Parietal lobe (tissue), 2 donors: Measurements from ENCODE around the genes RHBDD3, ASCC2 and LIF.

DNA sequence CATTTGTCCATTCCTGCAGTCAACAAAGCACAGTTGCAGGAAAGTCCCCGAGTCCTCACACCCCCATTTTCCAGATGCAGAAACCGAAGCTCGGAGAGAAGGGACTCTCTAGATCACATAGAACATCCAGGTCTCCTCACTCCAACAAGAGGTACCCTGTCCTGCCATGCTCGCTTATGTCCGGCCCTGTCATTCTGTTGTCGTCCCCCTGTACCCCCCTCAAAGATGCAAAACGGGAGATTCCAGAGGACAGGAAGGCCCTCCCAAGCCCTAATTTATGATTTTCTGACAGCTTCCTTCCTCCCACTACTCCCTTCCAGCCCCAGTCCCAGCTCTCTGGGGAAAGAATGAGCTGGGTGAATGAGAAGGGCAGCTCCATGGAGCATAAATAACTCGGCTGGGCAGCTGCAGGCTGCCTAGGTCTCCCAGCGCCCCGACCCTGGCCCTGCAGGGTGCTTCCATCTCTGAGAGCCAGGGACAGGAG is 4.0 kb upstream of the EMID1 start:
- RAMPAGE, long total RNA = no peak

GRCh38 chr22:29267521-29268373 is at the start of gene RHBDD3:
TSS of gene RHBDD3 (minus strand) at chr22:29267981.
- RAMPAGE, long total RNA = start-site peak on the plus strand at chr22:29268281-29268331, 2,313 and 2,116 reads in 2 replicates

DNA sequence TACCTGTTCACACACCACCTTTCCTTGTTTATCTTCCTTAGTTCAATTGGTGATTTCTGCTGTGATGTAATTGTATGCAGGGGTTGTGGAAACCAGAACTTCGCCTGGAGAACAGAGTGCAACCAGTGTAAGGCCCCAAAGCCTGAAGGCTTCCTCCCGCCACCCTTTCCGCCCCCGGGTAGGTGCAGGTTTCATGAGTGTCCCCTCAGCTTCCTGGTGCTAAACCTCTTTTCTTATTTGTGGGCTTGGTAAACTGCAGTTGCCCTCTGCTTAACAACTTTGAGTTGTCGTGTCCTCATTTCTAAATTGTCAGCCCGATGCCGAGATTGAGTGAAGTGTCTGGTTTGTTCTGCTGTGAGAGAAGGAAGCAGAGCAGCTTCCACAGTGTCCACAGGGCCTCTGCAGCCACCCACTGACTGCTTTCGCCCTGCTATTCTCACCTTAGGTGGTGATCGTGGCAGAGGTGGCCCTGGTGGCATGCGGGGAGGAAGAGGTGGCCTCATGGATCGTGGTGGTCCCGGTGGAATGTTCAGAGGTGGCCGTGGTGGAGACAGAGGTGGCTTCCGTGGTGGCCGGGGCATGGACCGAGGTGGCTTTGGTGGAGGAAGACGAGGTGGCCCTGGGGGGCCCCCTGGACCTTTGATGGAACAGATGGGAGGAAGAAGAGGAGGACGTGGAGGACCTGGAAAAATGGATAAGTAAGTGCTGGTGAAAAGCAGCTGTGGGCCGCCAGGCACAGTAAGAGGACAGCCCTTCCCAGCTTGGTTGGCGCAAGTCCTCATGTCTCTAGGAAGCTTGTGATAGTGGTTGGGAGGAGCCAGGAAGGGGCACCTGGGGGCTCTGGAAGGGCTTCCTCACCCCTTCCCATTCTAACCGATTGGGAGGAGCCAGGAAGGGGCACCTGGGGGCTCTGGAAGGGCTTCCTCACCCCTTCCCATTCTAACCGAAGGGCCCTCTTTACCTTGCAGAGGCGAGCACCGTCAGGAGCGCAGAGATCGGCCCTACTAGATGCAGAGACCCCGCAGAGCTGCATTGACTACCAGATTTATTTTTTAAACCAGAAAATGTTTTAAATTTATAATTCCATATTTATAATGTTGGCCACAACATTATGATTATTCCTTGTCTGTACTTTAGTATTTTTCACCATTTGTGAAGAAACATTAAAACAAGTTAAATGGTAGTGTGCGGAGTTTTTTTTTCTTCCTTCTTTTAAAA is 6.9 kb upstream of the GAS2L1 start:
- RAMPAGE, long total RNA = no peak

DNA sequence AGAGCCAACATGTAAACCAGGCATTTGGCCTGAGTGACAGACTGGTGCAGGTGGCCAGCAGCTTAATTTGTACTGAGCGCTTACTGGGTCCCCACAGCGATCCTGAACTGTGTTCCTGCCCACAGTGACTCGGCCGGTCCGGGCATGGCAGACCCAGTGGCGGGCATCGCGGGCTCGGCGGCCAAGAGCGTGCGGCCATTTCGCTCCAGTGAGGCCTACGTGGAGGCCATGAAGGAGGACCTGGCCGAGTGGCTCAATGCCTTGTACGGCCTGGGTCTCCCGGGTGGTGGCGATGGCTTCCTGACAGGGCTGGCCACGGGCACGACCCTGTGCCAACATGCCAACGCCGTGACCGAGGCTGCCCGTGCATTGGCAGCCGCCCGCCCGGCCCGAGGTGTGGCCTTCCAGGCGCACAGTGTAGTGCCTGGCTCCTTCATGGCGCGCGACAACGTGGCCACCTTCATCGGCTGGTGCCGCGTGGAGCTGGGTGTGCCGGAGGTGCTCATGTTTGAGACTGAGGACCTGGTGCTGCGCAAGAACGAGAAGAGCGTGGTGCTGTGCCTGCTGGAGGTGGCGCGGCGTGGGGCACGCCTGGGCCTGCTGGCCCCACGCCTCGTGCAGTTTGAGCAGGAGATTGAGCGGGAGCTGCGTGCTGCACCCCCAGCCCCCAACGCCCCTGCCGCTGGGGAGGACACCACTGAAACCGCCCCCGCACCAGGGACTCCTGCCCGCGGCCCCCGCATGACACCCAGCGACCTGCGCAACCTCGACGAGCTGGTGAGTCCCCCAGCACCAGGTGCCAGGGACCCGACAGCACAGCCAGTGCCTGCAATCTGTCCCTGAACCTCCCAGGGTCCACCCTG is 1.7 kb downstream of the GAS2L1 start:
- RAMPAGE, long total RNA = no peak

DNA sequence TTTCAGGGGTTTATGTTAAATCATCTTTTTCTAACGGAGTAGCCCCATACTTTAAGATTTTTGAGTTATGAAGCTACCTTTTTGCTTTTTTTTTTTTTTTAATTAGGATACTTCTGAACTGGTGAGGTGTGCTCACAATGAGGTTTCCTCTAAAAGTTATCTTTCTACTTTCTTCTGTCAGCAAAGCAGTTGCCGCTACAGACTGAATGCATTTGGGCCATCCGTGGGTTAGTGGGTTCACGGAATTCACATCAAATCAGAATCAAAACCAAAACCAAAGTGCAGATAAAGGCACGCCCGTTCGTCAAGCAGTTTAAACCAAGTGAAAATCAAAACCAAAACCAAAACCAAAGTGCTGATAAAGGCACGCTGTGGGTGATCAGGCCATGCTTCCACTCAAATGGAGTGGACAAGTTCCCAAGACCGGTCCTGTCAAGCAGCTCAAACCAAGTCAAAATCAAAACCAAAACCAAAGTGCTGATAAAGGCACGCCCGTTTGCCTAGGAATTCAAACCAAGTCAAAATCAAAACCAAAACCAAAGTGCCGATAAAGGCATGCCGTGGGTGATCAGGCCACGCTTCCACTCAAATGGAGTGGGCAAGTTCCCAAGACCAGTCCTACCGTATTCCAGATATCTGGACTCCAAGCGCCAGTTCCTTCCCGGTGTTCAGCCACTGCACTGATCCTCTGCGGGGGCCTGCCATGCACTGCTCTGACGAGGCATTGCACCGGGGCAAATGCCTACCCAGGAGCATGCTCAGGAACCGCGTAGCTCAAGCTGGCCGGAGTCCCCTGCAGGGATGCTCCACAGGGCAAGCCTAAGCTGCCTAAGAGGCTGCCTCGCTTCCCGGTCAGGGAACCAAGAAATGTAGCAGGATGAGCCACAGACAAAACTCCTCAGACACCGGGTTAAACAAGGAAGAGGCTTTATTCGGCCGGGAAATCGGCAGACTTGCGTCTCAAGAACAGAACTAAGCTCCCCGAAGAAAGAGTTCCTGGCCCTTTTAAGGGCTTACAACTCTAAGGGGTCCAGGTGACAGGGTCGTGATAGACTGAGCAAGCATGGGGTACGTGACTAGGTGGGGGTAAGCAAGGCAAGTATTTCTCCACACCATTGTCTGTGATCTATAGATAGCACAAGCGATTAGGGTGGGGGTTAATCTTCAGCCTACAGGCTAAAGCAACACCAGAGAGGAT is 26.8 kb upstream of the AP1B1 start:
- RAMPAGE, long total RNA = no peak

- RAMPAGE, long total RNA = no peak
Observed at GRCh38 chr22:29603013-29603450, 401 bp upstream of the NF2 start.

DNA sequence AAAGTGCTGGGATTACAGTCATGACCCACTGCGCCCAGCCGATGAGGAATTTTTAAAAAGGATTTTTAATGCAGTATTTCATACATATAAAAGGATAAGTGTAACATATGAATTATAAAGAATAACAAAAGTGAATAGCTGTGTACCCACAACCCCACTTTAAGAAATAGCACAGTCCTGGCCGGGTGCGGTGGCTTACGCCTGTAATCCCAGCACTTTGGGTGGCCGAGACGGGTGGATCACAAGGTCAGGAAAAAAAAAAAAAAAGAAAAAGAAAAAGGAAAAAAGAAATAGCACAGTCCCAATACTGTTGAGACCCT is 54.3 kb upstream of the CABP7 start:
- RAMPAGE, long total RNA = no peak

DNA sequence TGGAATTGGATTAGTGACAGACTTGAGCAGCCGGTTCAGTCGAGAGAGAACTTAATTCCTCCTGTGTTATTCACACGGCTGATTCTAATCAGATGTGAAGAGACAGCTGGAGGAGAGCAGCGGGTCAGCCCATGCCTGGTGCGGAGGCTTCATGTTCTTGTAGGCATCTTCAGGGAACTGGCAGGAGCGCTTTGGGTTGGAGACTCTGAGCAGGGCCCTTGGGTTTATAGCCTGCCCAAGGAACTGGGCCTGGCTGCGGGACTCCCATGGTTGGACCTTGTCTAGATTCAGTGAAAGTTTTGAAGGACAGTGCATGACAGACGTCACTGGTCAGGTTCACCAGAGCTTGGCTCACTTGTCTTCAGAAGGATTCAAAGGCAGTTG is 29.2 kb upstream of the CABP7 start:
- RAMPAGE, long total RNA = no peak

DNA sequence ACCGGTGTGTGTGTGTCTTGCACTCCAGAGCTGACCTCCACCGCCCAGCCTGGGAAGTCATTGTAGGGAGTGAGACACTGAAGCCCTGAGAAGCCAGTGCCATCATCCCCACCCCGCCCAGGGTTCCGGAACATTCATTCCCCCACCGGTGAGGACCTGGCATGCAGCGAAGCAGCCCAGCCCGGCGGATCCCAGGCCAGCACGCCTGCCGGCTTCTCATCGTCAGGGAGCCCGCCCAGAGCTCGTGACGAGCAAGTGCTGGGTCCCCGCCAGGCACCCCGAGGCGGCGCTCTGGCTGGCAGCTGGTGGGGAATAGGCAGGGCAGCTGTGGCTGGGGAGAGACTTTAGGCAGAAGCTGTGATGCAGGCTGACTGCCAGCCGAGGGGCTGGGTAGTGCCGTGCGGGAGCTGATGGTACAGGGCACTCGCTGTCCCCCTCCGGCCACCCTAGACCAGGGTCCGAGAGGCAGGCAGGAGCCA is 24.7 kb upstream of the CABP7 start:
- RAMPAGE, long total RNA = no peak

GRCh38 chr22:29821081-29821865 is 16.8 kb downstream of the ASCC2 start:
- RAMPAGE, long total RNA = no peak

DNA sequence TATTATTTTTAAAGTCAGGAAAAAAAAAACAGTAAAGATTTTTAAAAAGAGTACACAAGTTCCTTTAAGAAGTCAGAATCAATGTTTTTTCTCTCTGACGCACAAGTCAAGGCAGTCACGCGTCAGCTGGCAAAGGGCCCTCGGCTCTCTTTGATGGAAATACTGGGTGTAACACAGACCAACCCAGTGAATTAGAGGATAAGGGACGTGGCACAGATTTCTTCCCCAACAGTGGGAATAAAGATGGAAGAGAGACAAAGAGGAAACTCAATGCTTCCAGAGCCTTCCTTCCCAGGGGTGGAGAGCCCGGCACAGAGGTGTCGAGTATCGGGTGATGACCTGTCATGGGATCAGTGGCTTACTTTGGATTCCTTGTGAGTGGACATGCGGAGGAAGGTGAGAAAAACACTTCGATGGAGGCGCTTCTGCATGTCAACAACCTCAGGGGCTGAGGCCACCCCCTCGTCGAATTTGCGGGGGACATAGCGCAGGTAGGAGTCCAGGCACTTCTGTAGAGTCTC is 13.3 kb downstream of the ASCC2 start:
- RAMPAGE, long total RNA = no peak

DNA sequence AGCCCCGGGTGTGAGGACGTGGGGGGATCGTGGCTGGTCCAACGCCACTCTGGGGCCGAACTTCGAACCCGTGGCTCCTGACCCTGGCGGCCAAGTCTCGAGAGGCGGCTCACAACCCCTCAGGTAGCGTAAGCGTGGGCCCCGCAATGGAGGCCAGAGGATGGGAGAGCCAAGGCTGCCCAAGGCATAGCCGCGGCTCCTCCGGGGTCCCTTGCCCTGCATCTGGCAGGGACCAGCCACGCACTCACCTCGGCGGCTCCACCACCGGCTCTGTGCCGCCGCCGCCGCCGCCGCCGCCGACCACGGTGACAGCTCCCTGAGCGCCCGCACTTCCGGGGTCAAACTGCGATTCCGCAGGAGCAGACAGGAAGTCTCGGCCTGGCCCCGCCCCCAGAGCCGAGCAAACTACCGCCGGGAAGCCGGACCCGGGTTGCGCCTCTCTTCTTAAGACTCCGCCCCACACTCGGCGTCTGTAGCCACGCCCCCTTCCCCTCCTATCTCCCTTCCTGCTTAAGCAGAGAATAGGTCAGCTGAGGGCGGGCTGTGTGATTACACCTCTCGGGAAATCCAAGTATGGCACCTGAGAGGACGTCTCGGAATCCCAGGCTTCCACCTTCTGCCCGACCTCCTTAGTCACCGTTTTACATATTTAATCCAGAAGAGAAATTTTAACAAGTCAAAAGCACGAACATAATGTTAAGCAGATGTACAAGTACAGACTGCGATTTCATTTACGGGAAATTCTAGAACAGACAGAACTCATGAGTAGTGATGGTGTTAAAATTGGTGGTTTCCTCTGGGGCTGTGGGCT is at the start of gene ASCC2:
TSS of gene ASCC2 (minus strand) at position 345 of the 811 bp plus-strand sequence.
- RAMPAGE, long total RNA = no peak

DNA sequence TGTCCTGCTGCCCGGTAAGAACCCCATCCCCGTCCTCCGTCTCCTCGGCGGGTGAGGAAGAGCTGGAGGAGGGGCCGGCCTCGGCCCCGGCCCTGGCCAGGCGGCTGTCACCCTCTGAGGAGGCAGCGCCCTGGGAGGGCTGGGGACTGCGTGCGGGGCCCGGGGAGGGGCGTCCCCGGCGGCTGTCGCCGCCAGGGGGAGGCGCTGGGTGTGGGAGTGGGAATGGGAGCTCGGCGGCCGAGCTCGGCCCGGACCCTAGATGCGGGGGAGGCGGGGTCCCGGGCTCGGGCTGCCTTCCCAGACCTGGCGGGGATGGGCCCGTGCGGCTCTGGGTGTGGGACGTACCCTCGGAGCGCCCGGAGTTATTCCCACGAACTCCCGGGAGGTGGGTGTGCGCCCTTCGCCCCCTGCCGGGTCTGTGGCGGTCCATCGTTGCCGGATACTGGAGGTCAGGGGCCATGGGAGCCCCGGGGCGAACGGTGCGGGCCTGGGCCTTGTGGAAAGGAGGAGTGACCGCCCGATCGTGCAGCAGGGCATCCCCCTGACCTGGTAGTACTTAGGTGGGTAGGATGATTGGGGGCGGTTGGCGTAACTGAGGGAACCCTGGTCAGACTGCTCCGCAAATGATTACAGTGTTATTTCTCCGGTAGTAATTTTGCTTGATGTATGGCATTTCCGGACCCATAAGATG is 517 bp downstream of the MTMR3 start:
- RAMPAGE, long total RNA = no peak

DNA sequence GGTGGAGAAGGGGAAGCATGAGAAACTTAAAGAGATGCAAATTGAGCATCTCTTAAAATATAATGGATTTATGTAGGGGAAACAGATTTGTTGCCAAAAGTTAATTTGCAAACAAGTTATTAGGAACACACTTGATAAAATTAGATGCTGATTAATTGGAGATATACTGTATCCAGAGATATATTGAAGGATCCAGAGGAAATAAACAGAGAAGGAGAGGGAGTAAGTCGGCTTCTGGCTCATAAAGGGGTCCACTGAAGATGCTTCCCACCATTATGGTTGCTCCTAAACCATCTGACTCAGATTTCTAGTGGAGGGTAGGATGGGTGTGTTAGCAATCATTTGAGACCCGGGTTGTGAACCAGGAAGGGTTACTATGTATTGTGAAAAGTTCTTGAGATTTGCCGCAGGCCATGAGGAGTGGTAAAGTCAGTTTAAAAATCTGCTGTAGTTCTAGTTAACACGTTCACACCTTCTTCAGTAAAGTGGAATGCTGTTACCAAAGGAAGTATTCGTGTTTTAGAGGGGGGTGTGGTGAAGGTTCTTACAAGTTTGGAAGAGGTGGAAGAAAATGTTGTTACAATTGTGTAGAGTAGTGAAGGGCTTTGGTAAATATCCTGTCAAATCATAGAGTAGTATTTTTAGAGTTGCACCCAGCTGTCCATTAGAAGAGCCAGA is 2.5 kb downstream of the MTMR3 start:
- RAMPAGE, long total RNA = no peak

DNA sequence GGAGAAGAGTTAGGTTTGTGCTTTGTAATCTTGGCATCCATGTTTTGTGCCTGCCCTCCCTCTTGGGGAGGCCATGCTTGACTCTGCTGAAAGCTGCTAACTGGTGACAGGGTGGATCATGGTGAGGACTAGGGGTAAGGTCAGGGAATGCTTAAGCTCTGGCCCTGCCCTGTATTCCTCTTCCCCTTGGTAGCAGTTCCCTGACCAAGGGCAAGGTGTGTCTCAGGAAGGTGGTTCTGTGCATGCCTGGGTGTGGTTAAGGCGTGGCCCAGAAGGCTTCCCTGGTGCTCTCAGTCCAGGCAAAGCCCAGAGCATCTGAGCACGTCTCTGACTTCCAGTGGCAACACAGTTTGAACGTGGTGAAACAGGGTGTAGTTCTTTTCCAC is 53.2 kb upstream of the HORMAD2 start:
- RAMPAGE, long total RNA = no peak

- RAMPAGE, long total RNA = no peak
Observed at GRCh38 chr22:30076979-30077693, 3.1 kb upstream of the HORMAD2 start.

DNA sequence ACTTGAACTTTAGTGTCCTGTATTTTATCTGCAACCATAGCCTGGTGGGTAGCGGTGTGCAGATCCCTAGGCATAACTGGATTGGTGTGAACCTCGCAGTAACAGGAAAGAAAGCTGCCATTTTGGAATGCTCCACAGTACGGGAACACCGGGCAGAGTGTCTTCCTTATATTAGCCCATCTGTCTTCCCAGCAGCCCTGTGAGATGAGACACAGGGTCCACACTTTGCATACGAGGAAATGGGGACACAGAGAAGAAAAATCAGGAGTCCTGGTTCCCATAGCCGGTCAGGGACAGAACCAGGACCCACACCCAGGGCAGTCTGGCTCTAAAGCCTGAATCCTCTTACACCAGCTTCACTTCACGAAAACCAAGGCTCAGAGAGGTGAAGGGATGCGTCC is 15.5 kb downstream of the LIF start:
- RAMPAGE, long total RNA = no peak

GRCh38 chr22:30246322-30246981 is at the start of gene LIF:
TSS of gene LIF (minus strand) at chr22:30246759.
- RAMPAGE, long total RNA = no peak

DNA sequence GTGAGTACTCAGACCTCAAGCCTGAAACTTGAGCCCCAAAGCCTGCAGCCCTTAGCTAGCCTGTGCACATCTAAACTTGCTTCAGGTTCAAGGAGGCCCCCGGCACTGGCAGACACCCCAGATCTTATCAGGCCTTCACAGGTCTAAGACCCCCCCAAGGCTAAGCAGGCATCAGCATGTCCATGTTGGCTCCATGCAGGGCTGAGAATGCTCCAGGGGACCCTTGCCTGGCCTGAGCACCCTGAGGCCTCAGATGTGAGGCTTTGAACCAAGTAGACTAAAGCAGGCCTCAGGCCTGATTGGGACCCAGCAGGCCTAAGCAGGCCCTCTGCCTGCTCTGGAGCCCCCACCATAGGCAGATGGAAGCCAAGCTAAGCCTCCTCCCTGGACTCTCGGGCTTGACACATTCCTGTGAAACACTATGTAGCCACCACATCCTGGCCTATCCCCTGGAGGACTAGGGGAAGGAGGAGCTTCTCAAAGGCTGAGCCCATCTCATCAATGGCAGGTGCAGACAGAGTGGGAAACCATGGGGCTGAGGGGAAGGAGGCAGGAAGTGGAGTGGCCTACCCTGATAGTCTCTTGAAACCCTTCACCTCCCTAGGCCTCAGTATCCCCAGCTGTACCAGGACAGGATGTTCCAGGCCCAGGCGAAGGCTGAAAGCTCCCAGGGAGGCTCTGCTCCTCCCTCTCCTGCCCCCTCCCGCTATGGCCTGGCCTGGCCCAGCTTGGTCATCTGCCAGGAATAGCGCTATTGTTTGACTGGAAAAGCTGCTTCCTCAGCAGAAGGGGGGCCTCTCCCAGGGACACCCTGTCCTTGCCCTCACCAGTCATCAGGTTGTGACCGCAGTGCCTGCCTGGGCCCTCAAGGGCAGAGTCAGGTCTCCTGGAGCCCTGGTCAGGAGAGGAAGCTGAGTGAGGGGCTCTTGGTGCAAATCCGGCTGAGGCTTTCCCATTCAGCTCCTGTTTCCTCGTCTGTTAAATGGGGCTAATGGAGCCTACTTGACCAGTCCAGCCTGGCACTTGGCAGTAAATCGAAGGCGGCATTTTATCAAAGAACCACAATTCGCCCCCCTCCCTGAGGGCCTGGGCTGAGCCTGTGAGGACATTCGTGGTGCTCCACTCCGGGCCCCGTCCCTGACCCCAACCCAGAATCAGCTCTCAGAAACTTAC is 1.5 kb upstream of the CASTOR1 start:
- RAMPAGE, long total RNA = no peak

DNA sequence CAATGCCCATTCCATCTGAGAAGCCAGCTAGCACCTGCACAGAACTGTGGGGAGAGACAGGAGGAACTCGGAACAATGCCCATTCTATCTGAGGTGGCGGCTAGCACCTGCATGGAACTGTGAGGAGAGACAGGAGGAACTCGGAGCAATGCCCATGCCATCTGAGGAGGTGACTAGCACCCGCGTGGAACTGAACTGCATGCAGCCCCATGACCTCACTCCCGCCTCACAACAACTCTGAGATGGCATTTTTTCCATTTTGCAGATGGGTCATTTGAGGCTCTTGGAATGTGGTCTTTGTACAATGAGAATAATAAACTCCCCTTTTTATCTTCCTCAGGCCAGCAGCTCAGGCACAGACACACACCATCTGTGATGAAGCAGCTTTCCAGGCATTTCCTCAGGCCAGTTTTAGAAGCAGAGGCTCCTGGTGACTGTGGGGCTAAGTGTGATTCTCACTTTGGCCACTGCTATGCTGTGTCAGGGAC is 4.3 kb downstream of the SF3A1 start:
- RAMPAGE, long total RNA = no peak